Bronchial epithelial cell (primary cell): ENCODE measurements around a stretch of chr2.

DNA sequence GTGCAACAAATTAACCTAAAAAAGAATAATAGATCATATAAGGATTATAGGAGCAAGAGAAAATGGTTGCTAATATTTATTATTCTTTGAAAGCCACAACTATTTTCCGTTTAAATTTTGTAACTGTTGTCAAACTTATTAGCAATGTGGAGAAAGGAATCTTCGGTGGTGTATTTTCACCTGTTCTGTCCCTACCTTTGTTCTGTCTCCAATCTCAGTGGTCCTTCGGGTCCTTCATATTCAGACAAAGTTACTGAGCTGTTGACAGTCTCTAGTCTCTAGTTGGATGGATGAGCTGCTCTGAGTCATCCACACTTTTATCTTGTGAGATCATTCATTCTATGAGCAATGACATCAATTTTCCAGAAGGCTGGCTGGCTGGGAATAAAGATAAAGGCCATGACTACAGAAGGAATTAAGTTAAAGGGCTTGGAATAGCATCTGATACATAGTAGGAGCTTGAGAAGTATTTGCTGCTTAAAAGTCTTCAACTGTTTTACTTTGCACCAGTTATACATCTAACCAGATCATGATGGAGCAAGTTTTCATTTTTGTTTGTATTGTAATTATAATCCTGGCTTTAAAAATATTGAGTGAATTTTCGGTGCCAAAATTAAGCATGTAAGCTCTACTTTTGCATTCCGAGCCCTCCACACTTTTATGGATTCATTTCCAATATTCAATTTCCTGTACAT is 43.1 kb upstream of the SLC39A10 start:
- RRBS, 2 experiments, result no CpG with 5 or more reads among the region's 5 CpGs

DNA sequence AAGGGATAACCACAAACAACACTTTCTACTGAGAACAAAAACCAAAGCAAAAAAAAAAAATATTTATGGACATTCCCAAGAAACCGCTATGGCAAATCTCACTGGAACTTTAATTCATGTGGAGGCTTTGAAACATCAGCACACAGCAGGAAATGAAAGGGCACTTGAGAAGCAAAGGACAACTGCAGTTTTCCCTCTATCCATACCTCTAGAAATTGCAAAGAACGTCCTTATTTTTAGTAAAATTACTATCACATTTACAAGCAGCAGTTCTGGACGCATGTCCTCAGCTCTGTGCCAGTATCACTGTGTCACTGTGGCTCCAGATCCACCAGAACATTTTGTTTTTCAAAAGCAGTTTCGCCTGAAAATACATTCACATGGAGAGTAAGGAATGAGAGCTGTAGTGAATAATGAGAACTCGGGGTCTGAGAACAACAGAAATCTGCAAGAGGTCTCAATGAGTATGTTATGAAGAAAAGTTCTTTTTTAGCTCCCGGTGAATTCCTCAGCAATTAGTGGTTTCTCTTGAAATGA is 44.8 kb upstream of the DNAH7 start:
- RRBS, 2 experiments, result no CpG with 5 or more reads among the region's 6 CpGs

DNA sequence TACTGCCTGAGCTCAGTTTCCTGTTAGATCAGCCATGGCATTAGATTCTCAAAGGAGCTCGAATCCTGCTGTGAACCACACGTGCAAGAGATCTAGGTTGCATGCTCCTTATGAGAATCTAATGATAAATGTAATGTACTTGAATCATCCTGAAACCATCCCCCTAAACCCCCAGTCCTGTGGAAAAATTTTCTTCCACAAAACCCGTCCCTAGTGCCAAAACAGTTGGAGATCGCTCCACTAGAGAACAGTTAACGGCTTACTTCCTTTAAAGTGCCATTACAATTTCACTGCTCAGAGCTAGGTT is 37.1 kb downstream of the STK17B start:
- RRBS, 2 experiments, result no CpG with 5 or more reads among the region's 5 CpGs

DNA sequence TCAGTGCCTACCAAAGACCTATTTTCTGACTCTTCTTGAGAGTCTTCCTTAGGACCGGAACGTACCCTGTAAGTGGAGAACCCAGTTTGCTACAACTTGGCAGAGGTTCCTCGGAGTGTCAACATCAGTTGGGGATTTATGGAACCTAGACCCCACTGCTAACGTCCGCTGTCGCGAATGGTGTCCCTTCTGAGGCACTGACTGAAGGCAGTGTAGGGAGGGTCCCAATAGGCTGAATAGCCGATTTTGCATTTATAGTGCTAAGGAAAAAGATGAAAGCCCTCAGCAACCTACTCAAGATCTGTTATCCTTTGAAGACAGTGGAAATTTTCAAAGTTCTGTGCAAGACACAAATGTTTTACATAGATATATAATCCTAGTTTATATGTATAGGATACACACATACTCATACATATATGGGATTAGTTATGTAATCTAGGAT is 639 bp upstream of the STK17B start:
- RRBS, 2 experiments, result no CpG with 5 or more reads among the region's 8 CpGs

GRCh38 chr2:196230056-196230583 is 58.7 kb upstream of the STK17B start:
- RRBS, 2 experiments, result no CpG with 5 or more reads among the region's 7 CpGs

DNA sequence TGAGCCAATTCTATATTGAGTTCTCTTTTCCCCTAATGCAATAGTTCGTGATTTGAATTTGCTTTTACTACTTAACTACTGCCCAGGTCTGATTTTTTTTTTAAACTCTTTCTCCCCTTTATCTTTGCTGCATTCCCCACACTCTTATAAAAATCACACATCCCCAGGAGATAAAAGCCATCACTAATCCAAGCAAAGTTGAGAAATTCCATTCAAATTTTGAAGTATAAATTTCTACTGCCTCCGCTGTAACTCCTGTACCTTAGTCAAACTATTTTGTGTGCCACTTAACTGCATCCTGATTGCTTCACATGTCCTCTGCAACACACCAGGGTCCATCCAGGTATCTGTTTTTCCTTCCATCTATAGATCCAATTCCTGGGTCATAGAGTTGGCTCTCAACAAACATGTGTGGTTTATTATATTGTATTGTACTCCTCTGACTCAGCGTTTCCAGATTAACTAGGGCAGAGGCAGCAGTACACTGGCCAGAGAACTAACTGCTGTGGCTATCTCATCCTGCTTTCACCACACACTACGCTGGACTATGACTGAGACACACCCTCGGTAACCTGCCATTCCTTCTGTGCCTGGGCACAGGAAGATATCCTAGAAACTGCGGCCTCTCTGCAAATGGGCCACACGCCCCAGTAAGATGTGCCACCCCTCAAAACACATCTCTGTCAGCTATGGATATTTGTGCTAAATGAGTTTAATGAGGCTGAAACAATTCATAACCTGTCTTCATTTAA is 159.6 kb upstream of the STK17B start:
- RRBS, 2 experiments, result no CpG with 5 or more reads among the region's 7 CpGs

DNA sequence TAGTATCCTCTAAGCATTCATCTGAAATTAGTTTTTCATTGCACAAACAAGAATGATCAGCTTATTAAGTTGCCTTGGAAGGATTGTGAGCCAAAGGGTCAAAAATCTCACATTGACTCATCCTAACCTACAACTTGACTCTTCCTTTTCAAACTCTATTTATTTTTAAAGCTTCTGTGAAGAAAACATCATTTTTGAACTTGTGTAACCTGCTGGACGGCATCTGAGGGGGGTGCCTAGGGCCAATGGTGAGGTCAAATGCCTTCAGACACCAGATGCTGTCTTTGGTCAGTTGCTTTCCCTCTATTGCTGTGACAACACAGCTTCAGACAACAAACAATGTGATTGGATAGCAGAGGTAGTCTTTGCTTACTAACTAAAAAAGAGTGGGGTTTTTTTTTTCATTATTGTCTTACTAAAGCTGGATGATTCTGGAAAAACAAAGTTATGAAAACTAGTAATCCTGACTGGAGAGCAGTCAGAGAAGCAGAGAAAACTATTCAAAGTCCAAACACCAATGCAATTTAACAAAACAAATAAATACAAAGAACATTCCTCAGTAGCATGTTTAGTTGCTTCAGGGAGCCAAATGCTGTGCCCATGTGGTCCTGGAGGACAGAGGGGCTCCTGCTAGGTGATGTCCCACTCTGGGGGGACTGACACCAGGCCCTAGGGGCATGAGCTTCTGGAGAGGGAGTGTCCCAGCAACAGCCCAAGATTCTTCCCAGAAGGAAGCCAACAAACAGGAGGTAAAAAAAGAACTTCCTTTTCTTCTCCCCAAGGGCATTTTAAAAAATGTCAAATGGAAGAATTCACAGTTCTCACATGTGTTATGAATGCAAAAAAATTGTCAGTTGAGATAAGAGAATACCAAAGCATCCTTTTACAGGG is 180.9 kb upstream of the PGAP1 start:
- RRBS, 2 experiments, result no CpG with 5 or more reads among the region's 1 CpG

DNA sequence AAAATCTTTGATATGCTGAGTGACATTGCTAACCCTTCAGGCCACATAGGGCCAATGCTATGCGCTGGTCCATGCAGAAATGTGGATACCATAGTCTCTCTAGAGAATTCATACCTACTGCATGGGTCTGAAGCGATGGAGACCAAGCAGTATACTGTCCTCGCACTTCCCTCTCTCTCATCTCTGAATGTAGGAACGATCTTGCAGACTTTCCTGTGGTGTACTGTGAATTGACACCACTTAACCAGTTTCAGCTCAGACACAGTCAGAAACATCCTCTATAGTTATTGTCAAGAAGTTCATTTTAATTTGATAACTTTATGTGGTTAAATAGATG is 17.9 kb upstream of the ANKRD44 start:
- RRBS, 2 experiments, result no CpG with 5 or more reads among the region's 4 CpGs

DNA sequence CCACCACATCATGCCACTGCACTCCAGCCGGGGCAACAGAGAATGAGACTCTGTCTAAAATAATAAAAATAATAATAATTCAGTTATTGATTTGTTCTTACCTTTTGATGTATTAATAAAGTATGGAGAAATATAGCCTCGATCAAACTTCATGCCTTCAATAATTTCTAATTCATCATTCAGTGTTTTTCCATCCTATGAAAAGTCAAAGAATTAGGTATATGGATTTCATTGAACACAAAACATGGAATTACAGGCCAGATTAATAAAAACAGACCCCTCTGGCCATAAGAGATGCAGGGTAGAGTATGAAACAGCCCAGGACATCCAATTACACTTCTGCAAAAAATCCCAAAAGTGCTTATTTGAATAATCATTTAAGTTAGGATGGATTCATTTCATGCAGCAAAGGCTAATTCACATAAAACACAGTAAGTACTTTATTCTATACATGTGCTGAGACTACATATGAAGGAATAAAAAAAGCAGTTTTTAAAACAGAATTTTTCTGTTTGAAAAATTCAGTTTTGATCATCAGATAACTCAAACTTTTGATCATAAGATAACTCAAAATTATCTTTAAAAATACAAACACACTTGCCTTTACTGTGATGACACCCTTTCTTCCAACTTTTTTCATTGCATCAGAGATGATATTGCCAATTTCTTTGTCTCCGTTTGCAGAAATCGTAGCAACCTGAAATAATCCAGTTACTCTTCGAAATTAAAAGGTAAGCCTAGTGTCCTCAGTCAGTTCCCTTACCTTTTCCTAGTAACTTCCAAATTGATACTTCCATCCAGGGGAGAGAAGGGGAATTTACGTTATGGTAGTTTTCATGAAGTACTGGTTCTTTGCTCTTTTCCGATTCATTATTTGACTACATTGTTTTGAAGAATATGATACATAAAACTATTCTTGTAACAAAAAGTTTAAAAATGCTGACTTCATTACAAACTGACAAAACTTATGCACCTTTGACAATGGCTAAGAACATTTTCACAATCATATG is 5.3 kb downstream of the HSPD1 start:
- RRBS, 2 experiments, result 96 to 98% methylated on average over 1 of the region's 7 CpGs

- RRBS, 2 experiments, result no CpG with 5 or more reads among the region's 17 CpGs
These were observed 237 bp downstream of the HSPD1 start for GRCh38 chr2:197499524-197499682.

DNA sequence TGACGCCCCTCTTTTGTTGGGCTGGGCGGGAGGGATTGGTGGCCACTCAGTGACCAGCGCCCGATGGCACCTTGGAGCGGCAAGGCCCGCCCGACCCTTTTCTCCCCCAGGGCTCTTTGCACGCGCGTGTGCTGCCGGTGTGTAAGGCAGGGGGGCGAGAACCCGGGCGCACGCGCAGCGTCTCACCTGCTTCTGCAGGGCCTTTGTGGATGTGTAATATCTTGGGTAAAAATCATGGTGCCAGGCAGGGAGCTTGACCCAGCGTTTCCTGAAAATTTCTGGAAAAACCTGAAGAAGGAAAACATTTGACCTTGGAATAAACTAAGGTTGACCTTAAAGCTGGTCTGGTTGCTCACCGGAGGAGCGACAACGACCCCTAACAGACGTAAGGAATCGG is 321 bp downstream of the HSPE1 start:
- RRBS, 2 experiments, result no CpG with 5 or more reads among the region's 23 CpGs

DNA sequence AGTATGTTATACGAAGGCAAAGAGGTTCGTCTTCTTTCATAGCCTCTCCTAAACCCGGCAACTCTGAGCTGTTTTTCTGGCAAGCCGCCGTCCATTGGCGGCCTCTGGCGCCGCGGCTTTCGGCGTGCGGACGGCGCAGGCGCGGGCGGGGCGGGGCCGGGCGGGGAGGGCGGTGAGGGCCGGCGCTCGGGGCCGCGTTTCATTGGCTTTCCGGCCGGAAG is 156 bp upstream of the MARS2 start:
- RRBS, 2 experiments, result 0 to 1% methylated on average over 12 of the region's 28 CpGs

- RRBS, 2 experiments, result no CpG with 5 or more reads among the region's 4 CpGs
These were observed 3.3 kb downstream of the MARS2 start for GRCh38 chr2:197708258-197709014.

GRCh38 chr2:197830028-197830747 is 25.8 kb downstream of the PLCL1 start:
- RRBS, 2 experiments, result no CpG with 5 or more reads among the region's 8 CpGs

- RRBS, 2 experiments, result no CpG with 5 or more reads among the region's 2 CpGs
These were observed 299.5 kb downstream of the PLCL1 start for GRCh38 chr2:198103836-198104373.

DNA sequence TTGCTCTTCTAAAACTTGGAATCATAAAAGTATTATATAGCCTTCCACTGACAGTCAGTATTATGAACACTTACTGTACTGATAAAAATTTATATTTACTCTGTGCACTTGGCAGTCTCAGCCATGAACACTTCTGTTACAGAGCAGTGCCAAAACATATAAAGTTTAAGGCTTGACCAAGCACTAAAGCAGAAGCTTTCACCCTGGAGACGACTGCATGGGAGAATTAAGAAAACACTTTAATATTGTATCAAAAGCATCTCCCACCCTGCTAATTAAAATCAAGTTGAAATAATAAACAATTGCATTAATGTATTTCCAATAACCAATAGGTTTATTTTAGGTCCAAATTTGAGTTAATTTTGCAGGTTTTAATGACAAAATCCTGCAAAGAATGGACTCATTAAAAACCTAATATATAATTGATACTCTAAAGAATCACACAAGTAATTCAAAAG is 750.9 kb downstream of the SATB2 start:
- RRBS, 2 experiments, result no CpG with 5 or more reads among the region's 1 CpG

GRCh38 chr2:199366391-199367098 is 91.2 kb downstream of the SATB2 start:
- RRBS, 2 experiments, result no CpG with 5 or more reads among the region's 3 CpGs

GRCh38 chr2:199445767-199446219 is 11.9 kb downstream of the SATB2 start:
- RRBS, 2 experiments, result no CpG with 5 or more reads among the region's 2 CpGs

- RRBS, 2 experiments, result no CpG with 5 or more reads among the region's 11 CpGs
These were observed 12.2 kb upstream of the SATB2 start for GRCh38 chr2:199469992-199470290.

- RRBS, 2 experiments, result no CpG with 5 or more reads among the region's 8 CpGs
These were observed 16.7 kb downstream of the MAIP1 start for GRCh38 chr2:199971741-199972737.